NT2/D1 (cell line): ENCODE measurements around a stretch of chr17.

GRCh38 chr17:79933876-79934189 lies 94.6 kb upstream of the CBX4 start:
- RRBS, 2 experiments, result 92 to 95% methylated on average over 5 to 7 of the region's 12 CpGs

- RRBS, 2 experiments, result no CpG with 5 or more reads among the region's 10 CpGs
These were observed 96.2 kb upstream of the CBX4 start for GRCh38 chr17:79935348-79935845.

DNA sequence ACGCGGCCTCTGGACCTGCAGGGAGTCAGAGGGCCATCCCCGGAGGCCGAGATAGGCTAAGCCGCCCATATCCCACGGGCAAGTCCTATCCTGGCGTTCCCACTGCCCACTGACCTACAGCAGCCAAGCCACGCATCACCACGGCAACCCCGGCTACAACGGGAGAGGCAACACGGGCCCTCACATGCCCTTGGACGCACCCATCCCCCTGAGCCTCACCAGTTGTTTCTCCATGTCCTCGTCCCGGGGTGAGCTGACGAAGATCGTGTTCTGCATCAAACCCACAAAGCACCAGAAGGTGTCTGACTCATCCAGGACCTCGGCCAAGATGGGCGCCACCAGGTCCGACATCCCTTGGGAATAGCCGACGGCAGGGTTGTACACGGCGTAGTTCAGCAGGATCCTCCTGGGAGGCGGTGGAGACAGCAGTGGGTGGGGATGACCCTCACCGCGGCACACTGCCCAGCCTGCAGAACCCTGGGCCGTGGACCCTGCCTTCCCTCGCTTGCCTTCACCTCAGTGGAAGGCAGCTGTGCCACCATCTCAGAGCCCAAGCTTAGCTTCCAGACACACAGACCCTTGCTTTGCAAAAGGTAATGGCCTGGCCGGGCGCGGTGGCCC lies 88.1 kb downstream of the TBC1D16 start:
- RRBS, 2 experiments, result 93 to 97% methylated on average over 5 to 10 of the region's 32 CpGs

- RRBS, 2 experiments, result no CpG with 5 or more reads among the region's 19 CpGs
These were observed 86.1 kb downstream of the TBC1D16 start for GRCh38 chr17:79949658-79949882.

DNA sequence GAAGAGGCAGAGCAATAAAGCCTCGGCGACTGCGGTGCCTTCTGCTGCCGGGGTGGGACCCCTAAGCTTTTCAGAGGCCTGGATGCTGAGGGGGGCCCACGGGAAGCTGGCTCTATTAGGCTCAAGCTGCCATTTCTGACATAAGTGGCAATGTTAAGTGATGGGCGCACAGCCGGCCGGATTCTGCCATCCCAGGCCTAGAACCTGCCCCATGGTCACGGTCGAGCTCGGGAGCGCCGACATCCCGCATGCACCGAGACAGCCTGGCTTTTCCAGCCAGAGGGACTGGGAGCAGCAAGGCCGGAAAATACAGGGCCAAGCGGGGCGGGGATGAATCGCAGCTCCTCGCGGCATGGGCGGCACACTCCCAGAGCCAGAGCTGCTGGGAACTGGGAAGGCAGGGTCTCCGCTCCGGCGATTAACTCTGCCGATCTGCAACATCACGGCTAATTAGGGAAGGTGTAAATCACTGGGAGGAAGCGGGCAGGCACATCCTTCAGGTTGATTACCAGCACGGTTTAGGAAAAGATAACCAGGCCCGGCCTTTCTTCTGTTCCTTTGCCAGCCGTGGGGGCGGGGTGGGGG lies 57.7 kb downstream of the TBC1D16 start:
- RRBS, 2 experiments, result no CpG with 5 or more reads among the region's 32 CpGs

- RRBS, 2 experiments, result no CpG with 5 or more reads among the region's 9 CpGs
These were observed 3.9 kb downstream of the RNF213 start for GRCh38 chr17:80264605-80264929.

DNA sequence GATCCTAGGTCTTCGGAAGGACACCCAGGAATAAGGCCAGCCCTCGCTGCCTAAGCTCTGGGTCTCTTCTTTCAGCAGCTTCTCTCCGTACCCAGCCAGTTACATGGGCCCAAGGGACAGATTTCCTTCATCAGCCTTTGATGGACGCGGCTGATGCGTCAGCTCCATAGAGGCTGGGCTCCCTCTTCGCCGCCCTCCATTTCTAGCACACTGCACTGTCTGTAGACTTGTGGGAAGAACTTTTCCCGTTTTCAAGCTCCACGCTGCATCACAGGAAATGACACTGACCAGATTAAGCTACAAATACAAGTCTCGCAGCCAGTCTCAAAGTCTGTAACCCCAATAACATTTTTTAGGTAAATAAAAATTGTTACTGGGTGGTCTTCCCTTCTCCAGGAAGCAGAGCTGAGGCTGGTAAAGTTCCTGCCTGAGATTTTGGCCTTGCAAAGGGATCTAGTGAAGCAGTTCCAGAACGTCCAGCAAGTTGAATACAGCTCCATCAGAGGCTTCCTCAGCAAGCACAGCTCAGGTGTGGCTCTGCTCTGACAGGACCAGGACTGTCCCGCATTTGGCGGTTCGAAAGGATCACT lies 30.2 kb upstream of the ENDOV start:
- RRBS, 2 experiments, result no CpG with 5 or more reads among the region's 15 CpGs

- RRBS, 2 experiments, result no CpG with 5 or more reads among the region's 27 CpGs
These were observed 832 bp downstream of the ENDOV start for GRCh38 chr17:80415819-80416178.

GRCh38 chr17:80454286-80455206 lies 21.9 kb downstream of the NPTX1 start:
- RRBS, 2 experiments, result under 1 to 2% methylated on average over 34 of the region's 104 CpGs

DNA sequence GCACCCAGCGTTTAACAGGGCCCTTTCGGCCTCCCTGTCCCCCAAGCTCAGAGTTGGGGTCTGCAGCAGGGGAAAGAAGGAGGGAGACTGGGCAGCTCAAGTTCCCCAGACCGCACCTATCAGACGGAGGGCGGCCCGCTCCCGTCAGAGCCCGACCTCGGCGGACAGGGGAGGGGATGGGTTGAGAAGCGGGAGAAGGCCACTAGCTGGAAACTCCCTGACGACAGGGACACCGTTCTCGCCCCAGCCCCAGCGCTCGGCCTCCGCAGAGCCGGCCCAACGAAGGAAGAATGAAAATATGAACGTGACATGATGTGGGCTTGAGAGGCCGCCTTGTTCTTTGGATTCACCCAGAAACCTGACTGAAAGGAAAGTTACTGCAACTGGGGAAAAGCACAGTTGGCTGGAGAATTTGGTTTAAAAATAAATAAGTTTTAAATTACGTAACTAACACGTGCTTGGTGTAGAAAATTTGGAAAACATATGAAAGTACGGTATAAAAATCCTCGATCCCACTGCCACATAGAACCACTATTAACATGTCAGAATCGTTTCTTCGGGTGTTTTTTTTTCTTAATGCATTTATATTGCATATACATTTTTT lies 21.1 kb downstream of the NPTX1 start:
- RRBS, 2 experiments, result no CpG with 5 or more reads among the region's 27 CpGs

GRCh38 chr17:80475979-80476447 lies 394 bp downstream of the NPTX1 start:
- RRBS, 2 experiments, result 1 to 2% methylated on average over 23 to 28 of the region's 65 CpGs

DNA sequence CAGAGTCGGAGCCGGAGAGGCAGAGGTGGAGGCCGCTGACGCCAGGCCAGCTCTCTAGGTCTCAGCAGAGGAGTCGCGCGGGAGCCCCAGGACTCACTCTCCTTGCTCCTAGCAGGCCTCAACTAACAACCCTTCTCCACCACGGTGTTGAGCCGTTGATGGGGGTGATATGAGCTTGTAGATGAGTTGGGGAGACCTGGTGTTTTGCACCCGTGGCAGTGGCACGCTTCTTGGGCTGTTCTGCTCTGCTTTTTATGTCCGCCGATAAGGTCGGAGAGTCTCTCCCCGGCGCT lies 116.6 kb downstream of the RPTOR start:
- RRBS, 2 experiments, result no CpG with 5 or more reads among the region's 16 CpGs

GRCh38 chr17:80750315-80750782 lies 205.7 kb downstream of the RPTOR start:
- RRBS, 2 experiments, result no CpG with 5 or more reads among the region's 14 CpGs

DNA sequence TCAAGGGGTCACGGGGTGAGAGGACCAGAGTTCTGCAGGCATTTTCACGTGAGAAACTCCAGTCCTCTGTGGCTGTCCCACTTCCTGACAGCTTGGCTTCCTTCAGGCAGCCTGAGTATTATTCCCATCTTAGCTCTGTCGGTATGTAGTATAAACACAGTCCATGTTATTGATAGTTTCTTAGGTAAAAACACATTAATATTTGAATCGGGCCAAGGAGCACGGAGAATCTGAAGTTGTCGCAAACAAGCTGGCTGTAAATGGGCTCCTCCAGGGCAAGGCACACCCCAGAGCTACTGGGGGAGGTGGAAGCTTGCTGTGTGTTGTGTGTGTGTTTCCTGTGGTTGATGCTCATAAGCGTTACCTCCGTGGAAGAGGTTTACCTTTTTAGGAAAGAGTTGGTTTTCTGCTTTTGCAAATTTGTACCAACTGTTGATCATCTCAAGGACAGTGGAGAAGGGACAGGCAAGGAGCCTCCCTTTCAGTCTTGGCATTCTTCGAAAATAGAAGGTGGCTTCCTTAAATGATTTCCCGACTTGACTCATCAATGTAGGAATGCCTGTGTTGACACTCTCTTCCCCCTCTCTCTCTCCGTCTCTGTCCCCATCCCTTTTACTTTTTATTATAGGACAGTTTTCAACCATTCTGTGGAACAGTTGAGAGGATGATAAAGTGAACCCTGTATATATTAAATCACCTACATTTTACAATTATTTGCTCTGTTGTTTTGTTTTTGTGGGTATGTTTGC lies 208.8 kb upstream of the CHMP6 start:
- RRBS, 2 experiments, result no CpG with 5 or more reads among the region's 11 CpGs

- RRBS, 2 experiments, result no CpG with 5 or more reads among the region's 12 CpGs
These were observed 6.9 kb upstream of the CHMP6 start for GRCh38 chr17:80984688-80985259.

DNA sequence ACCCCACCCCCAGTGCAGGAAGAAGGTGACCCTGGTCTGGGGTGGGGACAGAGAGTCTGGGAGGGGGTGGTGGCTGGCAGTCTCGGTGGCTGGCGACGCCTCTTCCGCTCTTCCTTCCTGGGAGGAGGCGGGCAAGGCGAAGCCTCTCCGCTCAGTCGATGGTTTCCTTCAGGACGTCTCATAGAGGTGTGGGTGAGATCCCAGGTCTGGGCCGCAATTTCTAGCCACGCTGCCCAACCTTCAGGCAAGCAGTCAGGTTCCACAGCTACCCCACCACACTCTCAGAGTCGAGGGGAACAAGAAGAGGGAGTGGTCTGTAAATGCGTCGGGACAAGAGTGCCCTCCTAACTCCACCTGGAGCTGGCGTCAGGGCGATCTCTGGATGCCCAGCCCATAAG lies 2.8 kb upstream of the BAIAP2 start:
- RRBS, 2 experiments, result no CpG with 5 or more reads among the region's 16 CpGs

- RRBS, 2 experiments, result 92 to 96% methylated on average over 13 of the region's 30 CpGs
These were observed 13.7 kb downstream of the BAIAP2 start for GRCh38 chr17:81048573-81049166.

- RRBS, 2 experiments, result no CpG with 5 or more reads among the region's 14 CpGs
These were observed 16.2 kb downstream of the BAIAP2 start for GRCh38 chr17:81051080-81051619.

DNA sequence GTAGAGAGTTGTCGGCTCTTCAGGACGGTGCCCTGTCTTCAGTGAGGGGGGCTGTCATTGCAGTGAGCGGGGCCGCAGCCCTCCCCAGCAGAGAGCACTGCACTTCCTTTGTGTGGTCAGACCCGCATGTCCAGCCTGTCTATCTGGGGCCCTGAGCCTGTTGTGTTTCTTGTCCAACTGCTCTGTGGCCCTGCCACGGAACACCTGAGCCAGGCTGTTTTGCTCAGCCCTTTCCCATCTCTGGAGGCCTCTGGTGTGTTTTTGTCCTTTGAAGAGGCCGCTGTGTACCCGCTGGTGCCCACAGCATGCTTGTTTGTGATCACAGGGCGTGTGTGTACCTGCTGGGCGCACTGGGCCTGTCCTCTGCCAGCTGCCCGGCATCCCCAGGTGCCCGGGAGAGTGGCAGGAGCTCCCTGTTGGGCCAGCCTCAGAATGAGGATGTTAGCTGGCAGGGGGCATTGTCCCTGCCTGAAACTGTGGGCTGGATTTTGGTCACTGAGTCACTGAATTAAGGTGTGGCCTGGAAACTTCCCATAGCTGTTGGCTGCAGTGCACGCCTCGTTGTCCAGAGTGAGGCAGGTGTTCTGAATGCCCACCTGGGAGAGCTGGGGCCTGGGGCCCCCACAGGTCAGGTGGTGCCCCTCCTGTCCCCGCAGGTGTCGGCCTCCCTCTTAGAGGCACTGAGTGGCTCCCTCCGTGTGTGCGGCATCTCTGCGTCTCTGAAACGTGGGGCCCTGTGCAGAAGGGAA lies 31.1 kb downstream of the BAIAP2 start:
- RRBS, 2 experiments, result no CpG with 5 or more reads among the region's 20 CpGs

GRCh38 chr17:81071858-81072543 lies 37.0 kb downstream of the BAIAP2 start:
- RRBS, 2 experiments, result 96% methylated on average over 7 of the region's 26 CpGs; no CpG with 5 or more reads in 1 of the 2 experiments